Retinal pigment epithelial cell (primary cell): Measurements from ENCODE around the genes FAM222B and ABHD15.

GRCh38 chr17:28619555-28620462 lies 5.8 kb upstream of the RSKR start:
- RRBS, result no CpG with 5 or more reads among the region's 8 CpGs

- RRBS, result no CpG with 5 or more reads among the region's 2 CpGs
Observed at GRCh38 chr17:28624048-28624674, 10.2 kb upstream of the RSKR start.

DNA sequence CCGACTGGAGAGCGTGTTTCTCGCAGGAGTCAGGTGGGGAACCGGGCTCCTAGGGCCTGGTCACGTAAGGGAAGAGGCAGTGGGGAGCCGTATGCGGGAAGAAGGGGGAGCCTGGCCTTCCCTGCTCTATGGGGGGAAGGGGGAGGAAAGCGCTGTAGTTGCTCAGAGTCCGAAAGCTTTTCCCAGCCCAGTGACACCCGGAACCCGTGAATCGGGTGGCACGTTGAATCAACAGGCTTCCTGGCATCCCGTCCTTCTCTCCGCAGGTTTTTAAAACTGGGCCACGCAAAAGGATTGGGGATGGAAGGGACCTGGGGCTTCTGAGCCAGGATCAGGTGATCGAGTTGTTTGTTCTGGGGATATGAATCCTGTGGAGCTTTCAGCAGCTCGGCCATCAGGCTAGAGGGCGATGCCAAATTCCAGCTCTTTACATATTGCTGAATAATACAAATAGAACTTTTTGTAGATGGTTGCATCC lies 385 bp downstream of the SUPT6H start:
- RRBS, result no CpG with 5 or more reads among the region's 19 CpGs

DNA sequence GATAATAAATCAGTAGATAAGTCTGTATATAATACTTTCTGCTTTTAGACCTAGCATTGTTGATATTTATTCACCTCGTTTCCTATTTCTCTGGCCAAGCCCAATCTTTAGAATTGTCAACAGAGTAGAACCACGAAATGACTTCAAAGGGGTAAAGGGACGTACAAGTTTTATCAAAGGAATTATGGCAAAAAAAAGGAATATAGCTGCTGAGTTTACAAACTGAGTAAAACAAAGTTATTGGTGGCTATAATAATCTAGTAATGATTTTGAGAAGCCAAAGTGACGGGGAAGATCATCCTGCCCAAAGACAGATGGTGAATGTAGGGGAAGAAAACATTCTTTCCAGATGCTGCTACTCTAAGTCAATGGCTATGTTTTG lies 11.7 kb downstream of the SUPT6H start:
- RRBS, result no CpG with 5 or more reads among the region's 4 CpGs

DNA sequence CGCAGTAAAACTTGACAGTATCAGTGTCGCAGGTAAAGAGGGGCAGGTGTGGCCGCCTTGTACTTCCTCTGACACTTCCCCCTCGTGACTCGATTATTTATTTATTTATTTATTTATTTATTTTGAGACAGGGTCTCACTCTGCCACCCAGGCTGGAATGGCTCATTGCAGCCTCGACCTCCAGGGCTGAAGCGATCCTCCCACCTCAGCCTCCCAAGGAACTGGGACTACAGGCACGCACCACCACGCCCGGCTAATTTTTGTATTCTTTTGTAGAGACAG lies 911 bp upstream of the RPL23A start:
- RRBS, result no CpG with 5 or more reads among the region's 10 CpGs

- RRBS, result 1% methylated on average over 1 of the region's 14 CpGs
Observed at GRCh38 chr17:28744858-28745124, 980 bp downstream of the TRAF4 start.

GRCh38 chr17:28757657-28758444 lies 14.0 kb downstream of the TRAF4 start:
- RRBS, result no CpG with 5 or more reads among the region's 10 CpGs

- RRBS, result 96% methylated on average over 3 of the region's 15 CpGs
Observed at GRCh38 chr17:28828124-28828991, 14.2 kb downstream of the FAM222B start.

GRCh38 chr17:28841735-28843089 lies at the start of gene FAM222B:
Gene FAM222B (minus strand): TSS chr17:28842790.
- RRBS, result 1% methylated on average over 20 of the region's 57 CpGs

- RRBS, result no CpG with 5 or more reads among the region's 15 CpGs
Observed at GRCh38 chr17:28909858-28911183, 7.4 kb upstream of the DHRS13 start.

- RRBS, result no CpG with 5 or more reads among the region's 3 CpGs
Observed at GRCh38 chr17:28918083-28918825, 15.4 kb upstream of the DHRS13 start.

GRCh38 chr17:29045823-29046145 lies 2.8 kb downstream of the PIPOX start:
- RRBS, result no CpG with 5 or more reads among the region's 2 CpGs

GRCh38 chr17:29106967-29107463 lies 64.1 kb downstream of the PIPOX start:
- RRBS, result no CpG with 5 or more reads among the region's 11 CpGs

- RRBS, result no CpG with 5 or more reads among the region's 7 CpGs
Observed at GRCh38 chr17:29108010-29108623, 65.2 kb downstream of the PIPOX start.

DNA sequence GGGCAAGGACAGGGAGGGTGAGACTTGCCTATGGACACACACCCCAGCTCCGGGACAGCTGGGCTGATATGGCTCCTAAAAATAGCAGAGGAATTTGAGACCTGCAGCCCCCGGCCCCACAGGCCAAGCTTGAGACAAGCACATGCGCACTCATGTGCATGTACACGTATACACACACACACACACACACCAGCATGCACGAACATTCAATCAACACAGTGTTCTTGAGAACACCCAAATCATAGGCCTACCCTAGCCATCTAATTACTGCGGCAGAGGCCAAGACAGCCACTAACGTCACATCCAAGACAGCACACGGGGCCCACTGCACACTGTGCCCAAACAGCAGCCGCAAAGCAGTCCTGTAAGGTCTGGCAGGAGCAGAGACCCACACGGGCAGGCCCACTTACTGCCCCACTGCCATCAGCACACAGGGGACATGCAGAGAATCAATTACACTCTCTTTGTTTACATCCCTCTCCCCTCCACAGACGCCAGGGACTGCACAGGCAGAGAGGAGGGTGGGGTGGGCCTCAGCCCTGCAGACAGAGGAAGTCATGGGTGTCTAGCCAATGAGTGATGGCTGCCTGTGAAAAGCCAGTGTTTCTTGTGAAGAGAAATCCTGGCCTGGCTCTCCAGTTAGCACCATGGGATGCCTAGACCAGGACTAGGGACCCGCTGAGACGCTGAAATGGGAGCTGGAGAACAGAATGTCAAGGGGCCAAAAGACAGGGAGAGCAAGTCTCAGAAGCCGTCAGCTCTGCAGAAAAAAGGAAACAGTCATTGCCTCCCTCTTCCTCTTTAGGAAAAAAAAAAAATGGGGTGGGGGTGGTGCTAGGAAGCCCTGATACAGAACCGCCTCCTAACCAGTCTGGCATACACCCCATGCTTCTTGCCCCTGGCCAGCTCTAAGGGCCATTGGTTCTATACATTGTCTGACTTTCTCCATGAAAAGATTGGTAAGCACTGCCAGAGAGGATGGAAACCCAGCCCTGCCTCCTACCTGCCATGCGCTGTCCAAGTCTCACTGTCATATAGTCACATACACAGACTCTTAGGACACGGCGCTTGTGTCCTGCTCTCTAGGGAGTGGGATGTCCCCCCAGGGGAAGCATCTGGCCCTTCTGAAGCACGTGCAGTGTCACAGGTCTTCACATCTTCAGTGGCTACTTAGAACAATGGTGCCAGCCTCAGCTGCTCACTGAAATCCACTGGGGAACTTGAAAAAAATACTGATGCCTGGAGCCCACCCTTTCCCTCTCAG lies 39.1 kb downstream of the MYO18A start:
- RRBS, result 20% methylated on average over 1 of the region's 19 CpGs

DNA sequence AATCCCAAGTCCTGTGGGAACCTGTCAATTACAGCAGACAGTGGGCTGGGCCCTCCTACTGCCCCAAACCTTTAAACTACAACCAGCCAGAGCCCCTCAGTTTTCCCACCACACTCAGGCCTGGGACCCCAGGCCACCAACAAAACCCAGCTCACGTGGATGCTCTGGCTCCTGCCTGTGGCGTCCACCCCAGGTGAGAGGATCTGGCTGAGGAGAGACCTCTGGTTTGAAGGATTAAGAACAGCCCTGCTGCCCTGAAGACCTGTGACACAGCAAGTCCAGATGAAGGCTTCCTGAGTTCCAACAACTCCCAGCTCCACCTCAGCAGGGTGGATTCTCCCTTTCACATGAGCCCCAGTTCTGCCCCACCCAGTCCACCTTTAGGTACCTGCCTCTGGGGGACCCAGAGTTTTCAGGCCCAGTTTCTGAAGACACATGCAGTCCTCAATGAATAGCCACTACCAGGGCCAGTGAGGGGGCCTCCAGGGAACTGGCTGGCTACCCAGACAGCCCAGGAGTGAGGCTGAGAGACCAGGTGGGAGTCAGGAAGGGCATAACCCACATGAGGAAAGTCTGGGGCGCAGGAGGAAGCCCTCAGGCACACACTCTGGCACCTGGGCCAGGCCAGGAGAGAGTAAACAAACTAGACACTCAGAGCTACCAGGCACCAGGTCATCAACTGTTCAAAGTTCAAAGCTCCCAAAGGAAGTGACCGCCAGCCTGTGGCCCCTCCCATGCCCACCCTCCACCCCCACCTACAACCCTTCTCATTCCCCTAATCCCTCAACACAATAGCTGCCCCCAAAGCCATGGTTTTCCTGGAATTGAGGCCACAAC lies 2.3 kb downstream of the MYO18A start:
- RRBS, result no CpG with 5 or more reads among the region's 4 CpGs

GRCh38 chr17:29390449-29391441 lies 582 bp downstream of the TAOK1 start:
- RRBS, result 1% methylated on average over 12 of the region's 76 CpGs

GRCh38 chr17:29566900-29567818 lies at the start of gene ABHD15:
Gene ABHD15 (minus strand): TSS chr17:29567037.
- RRBS, result under 1% methylated on average over 49 of the region's 101 CpGs

DNA sequence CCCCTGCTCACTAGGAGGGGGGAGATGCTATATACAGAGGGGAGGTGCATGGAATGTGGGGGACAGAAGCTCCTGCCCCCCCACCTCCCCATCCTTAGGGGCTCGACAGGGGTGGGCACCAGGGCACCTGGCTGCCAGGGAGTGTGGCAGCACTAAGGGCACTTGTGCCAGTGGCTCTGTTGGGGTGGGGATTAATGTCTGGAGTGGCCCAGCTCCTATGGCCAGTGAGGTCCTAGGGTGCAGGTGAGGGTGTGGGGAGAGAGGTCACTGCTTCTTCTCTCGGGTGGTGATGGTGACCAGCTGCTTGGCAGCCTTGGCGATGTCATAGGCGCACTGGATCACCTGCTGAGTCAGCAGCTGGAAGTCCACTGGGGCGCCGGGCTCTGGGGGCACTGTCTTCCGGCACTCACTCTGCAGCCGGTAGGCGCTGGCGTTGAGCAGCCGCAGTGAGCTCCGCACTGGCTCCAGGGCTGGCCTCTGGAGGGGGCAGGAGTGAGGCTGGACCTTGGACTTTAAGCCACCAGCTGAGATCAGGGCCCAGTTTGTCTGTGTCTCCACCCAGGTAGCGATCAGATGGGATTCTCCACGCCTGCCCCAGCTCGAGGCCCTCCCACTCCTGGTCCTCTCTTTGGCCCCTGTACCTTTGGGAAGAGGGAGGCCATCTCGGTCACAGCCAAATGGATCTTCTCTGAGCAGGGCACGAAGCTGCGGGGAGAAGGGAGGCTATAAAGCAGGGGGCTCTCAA lies 6.1 kb downstream of the TP53I13 start:
- RRBS, result no CpG with 5 or more reads among the region's 18 CpGs

DNA sequence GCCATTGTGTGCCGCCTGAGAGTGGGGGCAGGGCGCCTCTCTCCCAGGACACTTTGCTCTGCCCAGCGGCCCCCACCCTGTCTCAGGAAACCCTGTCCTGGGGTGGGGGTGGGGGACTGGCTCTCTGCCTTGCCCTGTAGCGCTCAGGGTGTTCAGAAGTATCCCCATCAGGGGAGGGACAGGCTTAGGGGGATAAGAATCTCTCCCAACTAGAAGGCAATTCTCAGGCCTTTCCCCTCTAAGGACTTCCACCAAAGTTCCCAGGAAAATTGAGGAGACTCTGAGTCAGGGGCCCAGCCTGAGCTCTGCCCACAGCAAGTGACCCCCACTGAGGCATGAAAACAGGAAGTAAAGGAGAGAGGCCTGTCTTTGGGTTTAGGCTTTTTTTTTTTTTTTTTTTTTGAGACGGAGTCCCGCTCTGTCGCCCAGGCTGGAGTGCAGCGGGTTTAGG lies 4.8 kb downstream of the GIT1 start:
- RRBS, result no CpG with 5 or more reads among the region's 8 CpGs